Occipital lobe (tissue), 2 donors: ENCODE measurements around a stretch of chr22.

GRCh38 chr22:32473352-32474259, 1.0 kb upstream of the FBXO7 start:
- RAMPAGE, long total RNA: no peak

DNA sequence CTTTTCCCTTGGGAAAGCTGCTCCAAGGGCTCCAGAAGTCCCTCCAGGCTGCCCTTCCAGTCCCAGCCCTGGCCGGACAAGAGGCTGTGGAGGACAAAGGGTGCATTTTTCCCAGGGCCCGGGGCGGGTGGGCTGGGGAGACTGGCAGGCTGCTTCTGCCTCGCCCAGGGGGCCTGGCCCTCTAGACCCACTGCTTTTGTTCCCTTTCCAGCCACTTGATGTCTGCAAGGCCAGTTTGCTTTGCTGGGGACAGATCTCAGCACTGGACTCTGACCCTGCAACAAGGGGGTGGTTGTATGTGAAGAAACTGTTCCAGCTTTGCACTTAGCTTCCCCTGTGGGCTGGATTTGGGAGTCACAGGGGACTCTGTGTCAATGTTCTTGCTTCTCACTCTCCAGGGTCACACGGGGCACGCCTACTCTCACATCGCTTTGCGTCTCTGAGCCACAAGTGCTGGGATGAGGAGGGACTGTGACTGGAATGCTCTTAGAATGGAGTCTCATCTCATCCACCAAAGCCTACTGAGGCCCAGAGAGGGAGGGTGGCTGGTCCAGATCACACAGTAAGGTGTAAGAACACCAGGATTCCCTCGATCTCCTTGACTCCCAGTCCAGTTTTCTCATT, 59.8 kb downstream of the FBXO7 start:
- RAMPAGE, long total RNA: no peak

DNA sequence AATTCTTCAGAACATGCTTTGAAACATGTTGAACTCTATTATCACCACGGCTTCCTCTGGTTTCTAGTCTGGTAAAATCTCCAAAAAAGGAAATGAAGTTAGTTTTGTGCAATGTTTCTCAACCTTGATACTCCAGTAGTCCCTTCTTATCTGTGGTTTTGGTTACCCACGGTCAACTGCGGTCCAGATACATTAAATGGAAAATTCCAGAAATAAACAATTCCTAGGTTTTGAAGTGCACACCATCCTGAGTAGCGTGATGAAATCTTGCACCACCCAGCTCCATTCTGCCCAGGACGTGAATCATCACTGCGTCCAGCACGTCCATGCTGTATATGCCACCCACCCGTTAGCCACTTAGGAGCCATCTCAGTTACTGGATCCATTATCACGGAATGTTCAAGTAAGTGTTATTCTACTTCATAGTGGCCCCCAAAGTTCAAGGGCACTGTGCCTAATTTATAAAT, 117.0 kb downstream of the FBXO7 start:
- RAMPAGE, long total RNA: no peak

DNA sequence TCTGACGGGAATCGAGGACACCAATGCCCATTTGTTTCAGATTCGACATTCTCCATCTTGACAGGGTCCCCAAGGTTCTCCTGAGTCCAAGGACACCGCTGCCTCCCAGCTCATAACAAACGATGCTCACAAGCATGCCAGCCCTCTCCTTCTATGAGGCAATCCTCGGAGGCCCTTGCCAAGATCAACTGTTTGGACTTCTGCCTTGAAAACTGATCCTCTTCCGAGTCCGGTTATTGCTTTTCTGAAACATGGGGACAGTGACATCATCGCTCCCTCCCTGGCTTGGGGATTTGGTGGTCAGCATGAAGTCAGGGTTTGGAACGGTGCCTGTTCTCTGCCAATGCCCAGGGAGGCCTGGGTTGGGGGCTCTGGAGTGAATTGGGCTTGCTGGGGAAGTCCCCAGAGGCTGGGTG, 149.3 kb downstream of the FBXO7 start:
- RAMPAGE, long total RNA: no peak

- RAMPAGE, long total RNA: no peak
Observed at GRCh38 chr22:32691945-32692308, 109.6 kb upstream of the TIMP3 start.

GRCh38 chr22:32754673-32755156, 46.8 kb upstream of the TIMP3 start:
- RAMPAGE, long total RNA: no peak

- RAMPAGE, long total RNA: no peak
Observed at GRCh38 chr22:32815448-32816216, 14.1 kb downstream of the TIMP3 start.

DNA sequence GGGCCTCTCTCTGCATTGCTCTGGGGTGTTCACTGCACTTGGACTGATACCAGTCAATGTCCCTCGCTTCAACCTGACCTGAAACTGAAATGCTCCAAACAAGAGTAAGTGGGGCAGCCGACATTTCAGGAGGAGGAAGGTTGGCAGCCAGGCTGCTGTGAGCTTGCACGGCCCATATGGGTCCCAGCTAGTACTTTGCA, 28.3 kb downstream of the TIMP3 start:
- RAMPAGE, long total RNA: no peak

DNA sequence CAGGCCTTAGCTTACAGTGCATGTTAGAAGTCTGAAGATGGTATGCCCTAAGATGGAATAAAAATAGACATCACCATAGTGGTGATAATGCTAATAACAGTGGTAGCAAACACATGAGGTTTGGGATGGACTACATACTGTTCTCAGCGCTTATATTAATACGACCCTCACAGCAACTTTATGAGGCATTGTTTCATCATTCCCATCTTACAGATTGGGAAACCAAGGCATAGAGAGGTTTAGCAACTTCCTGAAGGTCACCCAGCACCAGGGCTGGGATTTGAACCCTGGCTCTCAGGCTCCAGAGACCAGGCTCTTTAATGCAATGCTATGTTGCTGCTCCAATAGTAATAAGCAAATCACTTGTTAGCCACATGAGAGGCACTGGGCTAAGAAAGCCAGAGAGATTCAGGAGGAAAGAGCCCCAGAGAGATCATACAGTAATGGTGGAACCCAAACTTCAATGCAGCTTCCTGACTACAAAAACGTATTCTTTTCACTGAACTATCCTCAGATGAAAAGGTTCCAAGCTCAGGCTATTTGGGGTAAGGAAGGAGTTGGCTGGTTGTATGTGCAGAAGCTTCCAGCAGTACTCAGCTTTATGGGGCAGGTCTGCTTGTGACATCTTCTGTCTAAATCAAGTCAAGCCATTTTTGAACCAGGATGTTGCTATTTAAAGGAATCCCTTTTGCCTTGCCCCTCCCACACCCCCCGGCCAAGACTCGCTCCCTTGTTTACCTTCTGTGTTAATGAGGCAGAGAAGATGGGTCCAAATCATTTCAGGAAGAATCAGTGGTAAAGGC, 45.1 kb downstream of the TIMP3 start:
- RAMPAGE, long total RNA: no peak

- RAMPAGE, long total RNA: no peak
Observed at GRCh38 chr22:32857122-32857583, 55.6 kb downstream of the TIMP3 start.

- RAMPAGE, long total RNA: no peak
Observed at GRCh38 chr22:32860158-32860546, 58.6 kb downstream of the TIMP3 start.

- RAMPAGE, long total RNA: no peak
Observed at GRCh38 chr22:32860547-32860935, 59.0 kb downstream of the TIMP3 start.

DNA sequence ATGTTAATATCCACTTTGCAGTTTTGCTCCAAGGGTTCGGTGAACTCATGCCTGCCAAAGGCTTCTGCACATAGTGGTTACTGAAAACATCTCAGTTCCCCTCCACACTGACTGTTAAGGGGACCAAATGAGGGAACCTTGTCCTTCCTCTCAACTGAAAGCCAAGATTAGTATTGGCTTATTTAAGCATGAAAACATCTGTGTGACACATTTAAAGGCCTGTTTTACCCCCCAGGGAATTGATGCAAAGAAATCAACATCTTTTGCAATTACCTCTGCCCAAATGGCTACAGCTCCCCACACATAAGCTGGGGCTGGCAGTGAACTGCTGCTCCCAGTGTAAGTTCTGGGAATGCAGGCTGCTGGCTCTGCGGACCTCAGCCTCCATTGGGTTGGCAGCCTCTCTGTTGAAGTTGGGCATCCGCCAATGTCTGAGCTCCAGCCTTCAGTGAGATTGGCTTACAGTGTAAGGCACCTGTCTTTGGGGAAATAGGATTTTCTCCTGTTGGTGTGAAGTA, 213.3 kb upstream of the SYN3 start:
- RAMPAGE, long total RNA: no peak

GRCh38 chr22:33879678-33880549, 40.4 kb downstream of the LARGE1 start:
- RAMPAGE, long total RNA: no peak

DNA sequence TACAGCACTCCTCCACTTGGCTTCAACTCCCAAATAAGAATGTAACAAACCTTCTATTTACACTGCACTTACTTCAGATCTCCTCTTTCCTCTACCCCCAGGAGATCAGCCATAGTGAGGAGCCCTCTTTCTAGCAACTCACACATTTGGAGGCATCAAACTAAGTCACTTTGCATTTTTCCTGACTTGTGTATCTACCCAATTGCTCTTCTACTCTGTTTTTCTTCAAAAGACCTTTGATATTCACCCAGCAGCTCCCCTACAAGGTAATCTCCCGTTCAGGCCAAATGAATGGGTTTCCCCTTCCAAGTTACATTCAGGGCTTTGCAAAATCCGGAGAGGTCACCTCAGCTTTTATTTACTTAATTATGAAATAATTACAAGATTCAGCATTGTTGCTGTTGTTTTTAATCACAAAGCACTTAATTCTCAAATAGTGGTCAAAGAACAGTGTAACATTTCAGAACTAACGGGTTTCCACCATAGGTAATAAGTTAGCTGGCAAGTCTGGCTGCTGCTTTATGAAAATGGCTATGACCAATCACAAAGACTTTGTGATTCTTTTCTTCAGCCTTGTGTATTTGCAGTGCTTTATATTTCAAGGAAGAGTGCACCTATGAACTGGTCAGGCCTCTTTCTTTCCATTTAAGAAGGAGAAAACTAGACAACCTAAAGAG, 6.1 kb downstream of the LARGE1 start:
- RAMPAGE, long total RNA: no peak

DNA sequence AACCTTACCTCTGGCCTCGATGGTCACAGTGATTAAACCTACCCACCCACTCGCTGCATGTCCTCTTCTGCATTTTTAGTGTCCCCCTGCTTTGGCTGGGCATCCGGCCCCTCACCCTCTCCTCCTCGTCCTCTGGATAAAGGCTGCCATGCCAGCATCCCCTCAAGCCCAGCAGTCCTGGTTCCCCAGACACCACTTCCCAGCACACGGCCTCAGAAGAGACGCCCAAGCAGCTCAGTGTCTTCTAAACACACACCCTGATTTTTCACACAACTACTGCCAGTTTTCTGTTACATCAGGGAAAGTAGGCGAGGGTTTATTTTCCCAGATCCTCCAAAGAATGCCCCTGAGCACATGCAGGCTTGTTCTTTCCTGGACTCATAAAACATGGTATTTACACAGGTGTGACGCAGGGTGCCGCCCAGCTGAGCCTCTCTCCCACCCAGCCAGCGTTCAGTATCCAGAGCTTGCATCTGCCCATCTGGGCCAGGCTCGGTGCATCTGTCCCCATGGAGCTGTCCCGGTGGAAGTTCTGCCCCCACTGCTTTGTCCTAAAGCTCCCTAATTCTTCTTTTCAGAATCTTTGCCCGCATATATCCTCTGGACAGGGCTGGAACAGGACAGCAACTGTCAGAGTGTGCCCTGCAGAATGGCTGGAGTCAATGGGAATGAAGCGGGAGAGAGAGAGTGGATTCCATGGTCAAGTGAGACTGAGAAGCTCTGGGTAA, 44.9 kb upstream of the ISX start:
- RAMPAGE, long total RNA: no peak

DNA sequence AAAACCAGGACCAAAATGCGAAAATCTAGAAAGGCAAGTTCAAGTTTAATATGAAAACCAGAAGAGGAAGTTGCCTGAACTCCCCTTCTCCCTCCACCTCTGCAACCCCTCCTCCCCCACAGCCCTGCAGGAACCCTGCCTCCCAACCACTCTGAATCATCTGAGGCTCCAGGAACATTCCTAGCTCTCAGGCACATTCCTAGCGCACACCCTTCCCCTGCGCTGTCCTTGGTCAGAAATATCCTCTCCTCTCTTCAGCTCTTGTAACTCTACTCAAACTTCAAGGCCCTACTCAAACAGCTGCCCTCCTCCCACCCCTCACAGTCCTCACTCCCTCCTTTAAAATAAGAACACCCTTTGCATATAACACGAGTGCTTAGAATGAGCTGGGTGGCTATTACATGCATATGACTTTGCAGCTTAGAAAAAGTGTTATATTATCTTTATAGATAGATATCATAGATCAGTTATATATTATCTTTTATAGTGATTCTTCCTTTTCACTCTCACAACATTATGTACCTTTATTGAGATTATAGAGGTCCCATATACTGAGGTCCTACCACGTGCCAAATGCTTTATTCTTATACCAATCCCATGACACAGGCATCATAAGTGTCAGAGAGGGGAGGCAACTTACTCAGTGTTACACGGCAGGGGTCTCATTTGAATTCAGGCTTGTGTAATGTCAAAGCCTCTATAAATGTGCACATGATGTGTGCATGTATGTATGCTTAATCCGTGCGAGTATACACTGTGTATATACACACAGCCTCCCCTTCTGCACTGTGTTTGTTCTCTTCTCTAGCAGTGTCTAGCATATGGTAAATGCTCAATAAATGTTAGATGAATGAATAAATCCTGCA, 37.0 kb downstream of the ISX start:
- RAMPAGE, long total RNA: no peak

DNA sequence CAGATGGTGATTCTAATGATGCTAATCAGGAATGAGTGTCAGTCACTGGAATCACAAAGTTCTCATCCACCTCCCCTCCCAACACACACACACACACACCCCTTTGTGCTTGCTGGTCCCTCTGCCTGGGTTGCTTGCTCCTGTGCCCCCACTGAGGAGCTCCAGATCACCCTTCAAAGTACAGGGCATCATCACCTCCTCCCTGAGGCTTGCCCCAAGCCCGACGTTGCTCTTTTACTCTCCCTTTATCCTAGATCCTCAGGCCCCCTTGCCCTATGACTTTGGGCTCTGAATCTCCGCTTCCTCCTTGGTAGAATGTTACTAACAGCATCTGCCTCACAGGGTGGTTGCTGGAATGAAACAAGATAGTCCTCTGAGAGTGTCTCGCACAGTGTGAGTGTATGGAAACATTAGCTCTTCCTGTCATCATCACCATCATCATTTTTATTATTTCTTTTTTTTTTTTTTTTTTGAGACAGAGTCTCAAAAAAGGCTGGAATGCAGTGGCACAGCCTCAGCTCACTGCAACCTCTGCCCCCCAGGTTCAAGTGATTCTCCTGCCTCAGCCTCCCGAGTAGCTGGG, 3.4 kb downstream of the TOM1 start:
- RAMPAGE, long total RNA: no peak

GRCh38 chr22:35314167-35314582, 14.5 kb downstream of the TOM1 start:
- RAMPAGE, long total RNA: no peak

DNA sequence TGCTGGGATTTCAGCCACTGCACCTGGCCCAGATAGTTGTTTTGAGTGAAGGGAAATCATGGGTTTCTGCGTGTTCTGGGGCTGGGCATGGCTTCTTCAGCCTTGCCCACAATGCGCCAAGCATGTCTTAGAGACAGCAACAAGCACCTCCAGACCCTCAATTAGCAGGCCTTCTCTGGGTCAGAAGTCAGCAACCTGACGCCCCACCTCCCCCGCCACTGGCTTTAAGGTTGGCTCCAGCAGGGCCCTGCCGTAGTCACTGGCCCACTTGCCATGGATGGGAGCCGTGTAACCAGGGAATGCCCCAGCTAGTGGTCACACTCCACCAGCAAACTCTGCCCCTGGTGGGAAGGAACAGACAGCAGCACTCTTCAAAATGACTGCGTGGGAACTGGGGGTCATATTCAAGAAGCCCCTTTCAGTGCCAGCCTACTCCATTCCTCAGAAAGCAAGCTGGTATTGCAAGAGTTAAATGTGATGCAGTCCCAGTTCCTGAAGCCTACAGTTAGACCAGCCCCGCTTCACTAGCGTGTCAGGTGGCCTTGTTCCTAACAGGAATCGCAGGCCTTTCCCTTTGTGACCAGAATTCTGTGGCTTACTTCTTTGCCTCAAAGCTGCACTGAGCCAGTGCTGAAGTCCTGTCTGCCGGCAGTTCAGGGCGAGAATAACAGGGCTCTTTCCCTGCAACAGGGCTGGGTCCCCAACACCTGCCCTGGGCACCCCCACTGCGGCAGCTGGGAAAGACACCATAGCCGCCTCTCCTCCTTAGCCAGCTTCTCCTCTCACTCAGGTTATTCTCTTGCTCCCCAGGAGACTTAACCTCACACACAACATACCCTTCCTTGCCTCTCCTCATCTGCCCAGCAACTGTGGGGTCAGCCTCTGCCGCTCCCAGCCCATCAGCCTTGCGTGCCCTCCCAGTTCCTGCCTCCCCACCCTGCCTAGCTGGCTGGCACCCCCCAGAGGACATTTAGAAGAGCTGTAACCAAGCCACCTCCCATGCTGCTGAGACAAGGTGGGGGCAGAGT, 37.8 kb downstream of the TOM1 start:
- RAMPAGE, long total RNA: no peak